Colon Carcinoma Metastatic in the Lung (tissue), 2 donors: ENCODE measurements around a stretch of chr13.

- PRO-cap, 2 experiments = peak in 1 of 2 experiments; most common plus-strand start chr13:109265508 (in 1)
Measured at GRCh38 chr13:109264840-109265711, 521.3 kb downstream of the IRS2 start.

DNA sequence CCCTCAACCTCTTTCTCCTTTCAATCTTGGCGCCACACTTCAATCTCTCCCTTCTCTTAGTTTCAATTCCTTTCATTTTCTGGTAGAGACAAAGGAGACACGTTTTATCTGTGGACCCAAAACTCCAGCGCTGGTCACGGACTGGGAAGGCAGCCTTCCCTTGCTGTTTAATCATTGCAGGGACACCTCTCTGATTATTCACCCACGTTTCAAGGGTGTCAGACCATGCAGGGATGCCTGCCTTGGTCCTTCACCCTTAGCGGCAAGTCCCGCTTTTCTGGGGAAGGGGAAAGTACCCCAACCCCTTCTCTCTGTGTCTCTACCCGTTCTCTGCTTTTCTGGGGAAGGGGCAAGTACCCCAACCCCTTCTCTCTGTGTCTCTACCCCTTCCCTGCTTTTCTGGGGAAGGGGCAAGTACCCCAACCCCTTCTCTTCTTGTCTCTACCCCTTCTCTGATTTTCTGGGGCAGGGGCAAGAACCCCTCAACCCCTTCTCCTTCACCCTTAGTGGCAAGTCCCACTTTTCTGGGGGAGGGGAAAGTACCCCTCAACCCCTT lies 520.6 kb downstream of the IRS2 start:
- PRO-cap, 2 experiments = no peak in any of the 2 experiments

- PRO-cap, 2 experiments = peak in 1 of 2 experiments; most common minus-strand start chr13:109268987 (in 1)
Measured at GRCh38 chr13:109268627-109269311, 517.6 kb downstream of the IRS2 start.

DNA sequence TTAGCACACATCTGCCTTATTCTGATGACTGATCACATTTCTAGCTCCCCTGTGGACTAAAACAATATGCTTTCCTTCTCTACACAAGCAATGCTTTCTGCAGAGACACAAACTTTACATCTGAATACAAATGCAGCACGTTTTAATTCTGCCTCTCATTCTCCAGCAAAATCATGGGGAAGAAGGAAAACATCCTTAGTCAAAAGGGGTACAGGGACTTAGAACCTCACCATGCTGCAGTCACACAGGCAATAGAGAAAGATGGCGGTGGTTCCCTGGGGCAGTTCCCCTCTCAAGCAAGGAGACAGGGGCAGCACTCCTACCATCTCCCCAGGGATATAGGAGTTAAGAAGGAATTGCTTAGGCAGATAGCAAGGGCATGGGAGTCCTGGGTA lies 514.9 kb downstream of the IRS2 start:
- PRO-cap, 2 experiments = peak in 1 of 2 experiments; most common plus-strand start position 259 of the sequence (in 1)

- PRO-cap, 2 experiments = no peak in any of the 2 experiments
Measured at GRCh38 chr13:109274571-109274874, 511.9 kb downstream of the IRS2 start.

GRCh38 chr13:109569856-109570823 lies 216.2 kb downstream of the IRS2 start:
- PRO-cap, 2 experiments = no peak in any of the 2 experiments

- PRO-cap, 2 experiments = no peak in any of the 2 experiments
Measured at GRCh38 chr13:109744359-109744908, 41.9 kb downstream of the IRS2 start.

DNA sequence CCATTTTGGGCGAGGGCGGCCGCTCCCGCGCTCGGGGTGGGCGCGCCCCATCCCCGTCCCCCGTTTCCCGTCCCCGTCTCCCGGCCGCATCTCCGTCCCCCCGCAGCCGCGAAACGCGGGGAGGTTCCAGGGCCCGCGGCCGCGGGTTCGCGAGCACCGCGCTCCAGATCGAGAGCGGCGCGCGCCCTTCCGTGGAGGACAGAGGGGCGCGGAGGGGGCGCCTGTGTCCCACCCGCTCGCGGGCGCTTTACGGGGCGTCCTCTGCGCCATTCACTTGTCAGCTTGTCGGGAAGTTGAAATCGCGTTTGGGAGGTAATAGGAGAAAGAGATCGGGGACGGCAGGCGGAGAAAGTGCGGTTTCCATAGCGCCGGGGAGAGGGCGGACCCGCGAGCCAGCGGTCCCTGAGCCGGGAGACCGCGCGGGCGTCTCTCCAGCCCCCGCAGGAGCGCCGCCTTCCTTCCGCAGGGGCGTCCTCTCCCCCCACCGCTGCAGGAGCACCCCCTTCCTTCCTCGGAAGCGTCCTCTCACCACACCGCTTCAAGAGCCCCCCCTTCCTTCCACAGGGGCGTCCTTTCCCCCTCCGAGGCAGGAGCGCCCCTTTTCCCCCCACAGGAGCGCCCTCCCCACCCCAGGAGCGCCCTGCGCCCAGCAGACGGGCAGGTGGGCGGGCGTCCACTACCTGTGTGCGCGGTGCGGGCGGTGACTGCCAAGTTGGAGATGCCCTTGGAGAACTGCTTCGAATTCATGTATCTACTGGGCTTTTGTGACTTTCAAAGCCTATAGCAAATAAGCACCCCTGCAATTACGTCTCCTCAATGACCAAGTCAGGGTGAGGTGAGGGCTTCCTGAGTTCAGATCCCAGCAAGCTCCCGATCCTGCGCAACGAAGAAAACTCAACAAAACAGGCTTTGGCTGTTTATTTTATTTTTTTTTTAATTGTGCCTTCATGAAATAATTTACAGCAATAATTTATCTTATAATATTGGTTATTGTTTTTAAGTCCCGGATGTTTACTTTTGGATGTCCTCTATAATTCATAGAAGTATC lies 1.1 kb upstream of the IRS2 start:
- PRO-cap, 2 experiments = peak in 1 of 2 experiments; most common plus-strand start position 395 of the sequence (in 1); most common minus-strand start position 307 of the sequence (in 1)

GRCh38 chr13:109875589-109876458 lies 89.4 kb upstream of the IRS2 start:
- PRO-cap, 2 experiments = no peak in any of the 2 experiments

DNA sequence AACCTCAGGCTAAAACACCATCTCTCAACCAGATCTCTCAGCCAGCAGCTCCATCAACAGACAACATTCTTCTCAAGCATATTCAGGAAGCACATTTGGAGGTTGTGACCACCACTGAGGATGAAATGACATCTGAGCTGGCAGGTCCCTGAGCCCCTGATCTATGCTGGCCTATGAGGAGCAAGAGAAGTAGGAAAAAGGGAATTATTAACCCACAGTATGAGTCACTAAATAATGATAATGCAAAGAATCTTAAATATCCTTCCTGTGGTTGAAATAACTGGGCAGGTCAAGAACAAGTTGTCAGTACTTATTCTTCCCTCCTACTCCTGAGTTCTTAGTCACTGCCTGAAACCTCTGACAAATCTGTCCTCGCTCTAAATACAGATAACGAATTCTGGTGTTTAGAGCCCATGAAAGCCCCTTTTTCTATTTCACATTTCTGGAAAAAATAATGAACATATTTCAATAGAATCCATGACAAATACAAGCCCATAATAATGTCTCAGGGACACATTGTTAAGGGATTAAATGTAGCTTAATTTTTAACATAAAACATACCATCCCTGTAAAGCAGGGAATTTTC lies 225.8 kb upstream of the IRS2 start:
- PRO-cap, 2 experiments = no peak in any of the 2 experiments

DNA sequence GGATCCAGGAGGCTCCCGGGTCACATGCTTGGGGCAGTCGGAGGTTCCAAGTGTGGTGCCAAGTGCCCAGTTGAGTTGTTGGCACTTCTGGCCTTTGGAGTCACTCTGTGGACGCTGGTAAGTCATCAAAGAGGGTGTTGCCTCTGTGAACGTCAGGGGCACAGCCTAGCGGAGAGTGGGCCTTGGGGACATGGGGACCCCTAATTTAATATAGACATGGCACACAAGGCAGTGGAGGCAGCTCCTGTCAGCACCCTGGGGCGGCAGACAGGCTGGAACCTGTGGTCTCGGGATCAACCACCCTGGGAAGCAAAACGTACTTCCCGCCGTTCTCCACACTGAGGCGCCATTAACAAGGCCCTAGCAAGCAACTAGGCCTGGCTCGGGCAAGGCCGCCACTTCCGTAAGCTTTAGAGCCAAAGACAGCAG lies 199.0 kb downstream of the COL4A1 start:
- PRO-cap, 2 experiments = peak in 2 of 2 experiments; most common plus-strand start position 224 of the sequence (in 2)

- PRO-cap, 2 experiments = no peak in any of the 2 experiments
Measured at GRCh38 chr13:110198335-110198728, 108.6 kb downstream of the COL4A1 start.

DNA sequence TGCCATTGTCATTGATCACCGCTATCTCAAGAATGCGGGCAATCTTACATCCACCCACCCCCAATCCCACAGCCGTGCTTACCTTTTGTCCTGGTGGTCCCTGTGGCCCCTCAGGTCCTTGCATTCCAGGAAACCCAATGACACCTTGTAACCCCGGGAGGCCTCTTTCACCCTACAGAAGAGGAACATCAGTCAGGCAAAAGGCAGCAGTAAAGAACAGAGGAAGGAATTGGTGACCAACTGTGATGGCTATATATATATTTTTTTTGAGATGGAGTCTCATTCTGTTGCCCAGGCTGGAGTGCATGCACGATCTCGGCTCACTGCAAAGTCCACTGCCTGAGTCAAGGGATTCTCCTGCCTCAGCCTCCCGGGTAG lies 93.1 kb downstream of the COL4A1 start:
- PRO-cap, 2 experiments = no peak in any of the 2 experiments

DNA sequence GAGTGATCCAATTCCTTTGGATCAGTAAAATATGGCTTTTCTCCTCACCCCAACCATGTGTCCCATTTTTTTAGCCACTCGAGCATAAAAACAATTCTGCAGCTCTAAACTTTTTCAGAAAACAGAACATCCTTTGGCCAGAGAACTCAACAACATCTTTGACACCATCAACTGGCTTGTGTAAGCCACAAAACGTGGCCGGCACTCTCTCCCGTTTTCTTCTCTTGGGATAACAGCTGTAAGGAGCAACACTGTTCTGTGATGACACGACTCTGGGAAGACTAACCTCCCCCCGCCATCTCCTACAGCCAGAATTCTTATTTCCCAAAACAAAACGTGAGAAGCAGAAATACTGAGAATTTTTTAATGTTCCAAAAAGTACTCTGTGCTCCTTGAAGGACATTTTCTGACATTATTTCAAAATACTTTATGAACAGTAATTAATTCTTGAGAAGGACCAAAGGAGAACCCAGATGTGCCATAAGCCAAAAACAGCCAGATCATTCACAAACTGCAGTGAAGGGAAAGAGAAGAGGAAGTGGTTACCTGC lies 25.9 kb downstream of the COL4A1 start:
- PRO-cap, 2 experiments = no peak in any of the 2 experiments

- PRO-cap, 2 experiments = no peak in any of the 2 experiments
Measured at GRCh38 chr13:110297045-110297389, 9.9 kb downstream of the COL4A1 start.

DNA sequence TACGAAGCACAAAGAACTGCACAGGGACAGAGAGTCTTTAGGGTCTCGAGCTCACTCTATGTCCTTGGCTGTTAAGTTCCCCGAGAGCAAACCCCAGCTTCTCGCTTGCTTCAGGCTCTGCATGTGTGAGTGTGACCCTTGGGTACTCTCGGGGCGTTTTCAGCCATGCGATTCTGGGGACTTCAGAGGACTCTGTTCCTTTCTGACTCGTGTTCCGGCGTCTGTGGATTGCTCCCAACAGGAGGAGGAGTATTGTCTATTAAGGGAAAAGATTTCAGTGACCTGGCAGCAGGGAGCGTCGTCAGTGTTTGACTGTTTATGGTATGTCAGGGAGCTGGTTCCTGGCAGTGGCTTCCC lies 33.6 kb downstream of the COL4A2 start:
- PRO-cap, 2 experiments = peak in 2 of 2 experiments; most common minus-strand start position 225 of the sequence (in 2)

- PRO-cap, 2 experiments = no peak in any of the 2 experiments
Measured at GRCh38 chr13:110362981-110363483, 55.9 kb downstream of the COL4A2 start.

GRCh38 chr13:110371504-110372505 lies 64.7 kb downstream of the COL4A2 start:
- PRO-cap, 2 experiments = no peak in any of the 2 experiments

GRCh38 chr13:110400540-110401256 lies 93.6 kb downstream of the COL4A2 start:
- PRO-cap, 2 experiments = no peak in any of the 2 experiments

DNA sequence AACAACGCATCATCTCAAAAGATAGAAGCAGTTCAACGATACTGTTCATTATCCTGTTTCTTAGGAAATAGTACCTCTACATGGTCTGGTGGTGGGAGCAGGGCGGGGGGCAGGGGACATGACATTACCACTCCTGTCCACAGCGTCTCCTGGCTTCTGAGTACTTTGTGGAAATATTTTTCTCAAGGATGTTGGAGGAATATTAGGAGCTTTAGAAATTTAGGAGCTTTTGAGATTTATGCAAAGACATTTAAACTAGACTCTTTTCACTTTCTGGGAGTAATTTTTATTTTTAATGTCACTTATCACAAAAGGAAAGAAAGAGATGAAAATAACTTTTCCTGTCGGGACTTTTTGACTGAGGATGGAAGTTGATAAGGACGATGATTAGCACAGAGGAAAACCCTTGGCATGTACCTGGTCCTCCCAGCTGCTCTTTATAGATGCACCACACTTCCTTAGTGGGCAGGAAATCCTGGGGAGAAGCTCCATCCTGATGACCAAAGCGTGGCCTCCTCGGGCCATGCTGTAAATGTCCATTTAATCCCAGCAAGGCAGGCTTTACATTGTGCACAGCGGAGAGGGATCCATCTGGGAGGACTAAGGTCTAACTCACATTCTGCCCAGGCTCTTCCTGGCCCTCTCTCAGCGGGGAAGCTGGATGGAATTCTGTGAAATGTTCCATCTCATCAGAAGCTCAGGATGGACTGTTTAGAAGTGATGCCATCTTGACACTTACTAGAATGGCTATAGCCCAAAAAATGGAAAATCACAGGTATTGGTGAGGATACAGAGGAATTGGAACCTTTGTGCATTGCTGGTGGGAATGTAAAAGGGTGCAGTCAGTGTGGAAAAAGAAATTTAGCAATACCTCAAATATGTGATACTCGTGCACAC lies 113.5 kb downstream of the COL4A2 start:
- PRO-cap, 2 experiments = no peak in any of the 2 experiments